ENCODE measurements around the genes PDGFC, TMEM144, RAPGEF2 and NPY5R.

DNA sequence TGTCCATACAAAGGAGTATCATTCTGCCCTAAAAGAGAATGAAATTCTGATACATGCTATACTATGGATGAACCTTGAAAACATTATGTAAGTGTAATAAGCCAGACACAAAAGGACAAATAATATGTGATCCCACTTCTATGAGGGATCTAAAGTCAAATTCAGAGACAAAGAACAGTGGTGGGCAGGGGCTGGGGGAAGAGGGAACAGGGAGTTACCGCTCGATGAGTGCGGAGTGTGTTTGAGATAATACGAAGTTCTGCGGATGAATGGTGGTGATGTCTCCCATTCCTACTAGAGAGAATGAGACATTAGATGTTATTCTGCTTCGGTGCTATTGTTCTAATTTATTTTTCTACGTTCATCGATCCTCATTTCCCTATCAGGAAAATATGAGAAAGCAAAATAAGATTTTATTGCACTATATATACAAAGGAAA is 46.0 kb upstream of the TLR2 start:
- PRO-cap, result no peak
- CAGE, long polyA plus RNA, result no peak

- PRO-cap, result no peak
- CAGE, long polyA plus RNA, result no peak
Measured at GRCh38 chr4:153701488-153702777, 17.9 kb downstream of the TLR2 start.

GRCh38 chr4:153789663-153790362 is 930 bp upstream of the SFRP2 start:
- PRO-cap, result no peak
- CAGE, long polyA plus RNA, result no peak

DNA sequence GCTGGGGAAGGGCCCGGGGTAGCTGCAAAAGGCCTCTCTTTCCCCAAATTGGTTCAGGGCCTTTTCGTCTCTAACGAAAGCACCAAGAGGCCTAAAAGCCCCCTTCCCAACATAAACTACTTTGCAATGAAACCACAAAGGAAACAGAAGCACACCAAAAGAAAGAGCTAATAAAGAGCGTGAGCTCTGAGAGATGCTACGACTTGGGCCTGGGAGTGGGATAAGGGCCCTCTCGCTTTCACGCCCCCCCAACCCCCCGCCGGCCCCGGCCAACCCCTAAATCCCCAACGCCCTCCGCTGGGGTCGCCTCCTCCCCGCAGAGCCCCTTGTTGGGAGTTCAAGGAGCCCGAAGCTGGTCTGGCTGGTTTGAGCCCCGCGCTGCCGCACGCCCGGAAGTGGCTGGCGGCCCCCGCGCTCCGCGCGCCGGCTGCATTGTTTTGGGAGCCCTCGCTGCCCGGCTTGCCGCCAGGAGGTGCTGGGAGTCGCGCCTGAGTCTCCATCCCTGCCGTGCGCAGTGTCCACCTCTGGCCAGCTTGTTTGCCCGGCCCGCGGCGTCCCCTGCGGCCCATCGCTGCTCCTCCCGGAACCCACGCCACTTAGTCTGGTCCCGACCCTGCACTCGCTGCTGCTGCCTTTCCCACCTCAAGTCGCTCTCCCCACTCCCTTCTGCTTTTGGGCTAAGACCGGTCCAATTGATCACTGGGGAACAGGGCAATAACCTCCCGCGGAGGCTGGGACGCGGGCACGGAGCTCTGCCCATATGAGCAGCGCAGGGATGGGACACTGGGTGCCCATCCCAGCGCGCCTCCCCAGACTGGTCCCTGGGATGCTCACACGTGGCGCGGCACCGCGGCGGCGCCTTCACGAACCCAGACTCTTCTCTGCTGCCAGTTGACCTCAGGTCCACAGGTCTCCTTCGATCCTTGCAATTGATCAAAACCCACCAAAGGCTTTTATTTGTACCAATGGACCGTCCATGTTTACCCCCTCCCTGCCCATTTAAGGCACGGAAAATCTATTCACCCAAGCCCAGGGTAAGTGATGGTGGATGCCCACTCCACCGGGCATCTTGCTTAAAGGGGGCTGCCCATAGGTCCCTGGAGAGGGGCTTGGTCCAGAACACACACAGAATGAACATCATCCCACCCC is 2.2 kb upstream of the SFRP2 start:
- PRO-cap, result no peak
- CAGE, long polyA plus RNA, result no peak

- PRO-cap, result no peak
- CAGE, long polyA plus RNA, result no peak
Measured at GRCh38 chr4:154615508-154615870, 3.0 kb upstream of the FGG start.

DNA sequence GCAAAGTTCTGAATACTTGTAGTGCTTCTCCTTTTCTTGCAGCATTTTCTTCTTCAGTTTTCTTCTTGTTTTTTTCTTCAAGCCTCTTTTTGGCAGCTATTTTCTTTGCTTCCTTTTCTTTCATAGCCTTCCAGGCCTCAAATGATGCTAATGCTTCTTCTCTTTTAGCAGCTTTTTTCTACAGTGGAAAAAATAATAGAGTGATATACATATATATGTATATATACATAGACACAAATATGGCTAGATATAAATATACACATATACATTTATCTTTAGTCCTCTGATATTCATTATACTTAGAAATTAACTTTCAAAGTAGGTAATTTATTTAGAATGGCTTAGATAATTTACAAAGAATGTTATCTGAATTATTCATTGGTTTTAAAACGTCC is 23.6 kb downstream of the MAP9 start:
- PRO-cap, result no peak
- CAGE, long polyA plus RNA, result no peak

- PRO-cap, result no peak
- CAGE, long polyA plus RNA, result no peak
Measured at GRCh38 chr4:156941680-156942437, 29.7 kb downstream of the PDGFC start.

DNA sequence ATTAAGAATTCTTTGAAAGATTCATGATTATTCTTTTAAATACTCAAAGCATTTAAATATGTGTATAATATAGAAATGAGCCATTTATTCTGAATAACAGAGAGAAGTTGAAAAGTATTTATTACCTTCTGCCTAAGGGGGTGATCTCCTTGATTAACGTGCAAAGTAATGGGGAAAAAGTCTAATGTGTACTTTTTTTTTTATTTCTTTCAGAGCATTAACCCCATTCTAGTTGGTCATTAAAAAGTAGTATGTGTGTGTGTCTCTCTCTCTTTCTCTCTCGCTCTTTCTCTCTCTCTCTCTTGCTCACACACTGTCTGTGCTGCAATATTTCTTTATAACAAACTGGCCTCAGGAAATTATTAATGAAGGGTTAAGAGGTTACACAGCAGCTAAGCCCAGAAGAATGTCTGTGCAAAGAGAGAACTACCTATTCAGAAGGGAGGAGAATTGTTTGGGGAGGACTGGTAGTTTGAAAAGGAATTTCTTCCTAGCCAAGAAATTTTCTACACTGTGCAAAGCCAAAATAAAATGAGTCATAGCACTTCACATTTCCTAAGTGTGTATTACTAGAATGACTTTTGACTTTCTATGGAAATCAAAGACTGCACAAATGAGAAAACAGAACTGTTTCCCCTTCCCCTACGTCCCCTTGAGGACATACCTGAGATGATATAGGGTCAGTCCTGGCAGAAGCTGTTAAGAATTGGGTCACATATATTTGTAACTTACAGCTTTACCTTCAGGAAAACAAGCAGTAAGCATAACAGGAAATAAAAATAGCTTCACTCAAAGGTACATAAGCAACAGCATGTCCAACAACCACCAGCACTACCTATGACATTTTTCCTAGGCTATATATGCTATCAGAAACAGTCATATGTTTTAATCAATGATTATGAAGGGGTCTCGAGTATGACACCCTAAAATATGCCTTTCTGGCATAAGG is 22.2 kb downstream of the PDGFC start:
- PRO-cap, result no peak
- CAGE, long polyA plus RNA, result no peak

DNA sequence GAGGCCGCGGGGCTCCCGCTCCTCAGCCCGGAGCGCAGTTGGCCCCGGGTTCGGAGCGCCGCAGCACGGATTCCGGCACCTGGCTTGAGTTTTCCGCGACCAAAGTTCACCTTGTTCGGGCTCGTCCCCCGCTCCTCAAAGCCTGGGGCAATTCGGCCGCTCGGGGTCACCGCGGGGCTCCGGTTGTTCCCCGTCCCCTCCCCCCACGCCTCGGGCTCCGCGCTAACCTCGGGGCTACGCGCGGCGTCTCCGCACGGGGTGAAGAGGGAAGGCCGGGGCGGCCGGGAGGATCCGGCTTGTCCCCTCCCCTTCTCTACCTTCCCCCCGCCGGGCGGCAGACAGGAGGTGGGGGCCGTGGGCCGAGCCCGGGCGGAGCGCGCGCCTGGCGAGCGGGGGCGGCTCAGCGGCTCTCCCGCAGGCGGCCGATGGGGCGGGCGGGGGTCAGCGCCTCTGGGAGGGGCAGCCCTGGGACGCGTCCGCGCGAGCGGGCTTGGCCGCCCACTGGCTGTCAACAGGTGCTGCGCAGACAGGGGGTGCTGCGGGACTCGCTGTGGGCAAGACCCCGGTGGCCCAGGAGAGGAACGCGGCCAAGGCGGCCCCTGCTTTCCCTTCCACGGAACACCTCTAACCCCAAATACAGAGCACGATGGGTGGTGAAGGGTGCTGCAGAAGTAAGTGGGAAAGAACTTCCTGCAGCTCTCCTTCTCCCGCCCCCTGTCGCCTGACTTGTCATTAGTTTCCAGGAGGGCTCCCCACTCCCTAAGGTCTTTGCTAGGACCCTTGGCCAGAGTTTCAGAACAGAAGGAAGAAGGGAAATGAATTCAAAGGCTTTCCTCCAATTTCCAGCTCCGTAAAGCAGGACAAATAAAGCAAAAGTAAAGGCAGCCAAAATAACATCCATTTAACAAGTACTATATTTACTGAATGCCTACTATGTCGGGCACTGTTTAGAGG is at the start of gene PDGFC:
PDGFC (minus strand) TSS at position 260 of the 954 bp plus-strand sequence.
- PRO-cap, result no peak
- CAGE, long polyA plus RNA, result no peak

DNA sequence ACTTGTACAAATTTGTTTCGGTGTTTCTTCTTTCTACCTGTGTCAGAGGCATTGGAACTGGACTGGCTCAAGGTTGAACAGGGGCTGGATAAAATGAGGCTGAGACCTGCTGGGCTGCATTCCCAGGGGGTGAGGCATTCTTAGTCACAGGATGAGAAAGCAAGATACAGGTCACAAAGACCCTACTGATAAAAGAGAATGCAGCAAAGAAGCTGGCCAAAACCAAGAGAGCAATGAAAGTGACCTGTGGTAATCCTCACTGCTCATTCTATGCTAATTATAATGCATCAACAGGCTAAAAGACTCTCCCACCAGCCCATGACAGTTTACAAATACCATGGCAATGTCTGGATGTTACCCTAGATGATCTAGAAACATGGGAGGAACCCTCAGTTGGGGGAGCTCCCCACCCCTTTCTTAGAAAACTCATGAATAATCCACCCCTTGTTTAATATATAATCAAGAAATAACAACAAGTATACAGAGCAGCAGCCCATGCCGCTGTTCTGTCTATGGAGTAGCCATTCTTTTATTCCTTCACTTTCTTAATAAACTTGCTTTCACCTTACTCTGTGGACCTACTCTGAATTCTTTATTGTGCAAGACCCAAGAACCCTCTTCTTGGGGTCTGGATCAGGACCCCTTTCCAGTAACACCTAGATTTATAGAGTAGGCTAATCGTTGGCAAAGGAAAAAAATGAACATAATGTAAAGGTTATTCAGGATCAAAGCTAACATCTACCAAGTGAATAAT is 77.9 kb downstream of the GASK1B start:
- PRO-cap, result no peak
- CAGE, long polyA plus RNA, result no peak

- PRO-cap, result no peak
- CAGE, long polyA plus RNA, result no peak
Measured at GRCh38 chr4:158169828-158170062, 3.1 kb downstream of the GASK1B start.

GRCh38 chr4:158209924-158210710 is at the start of gene TMEM144:
Gene TMEM144 (plus strand): TSS chr4:158210486.
- PRO-cap, result no peak
- CAGE, long polyA plus RNA, result no peak

- PRO-cap, result no peak
- CAGE, long polyA plus RNA, result no peak
Measured at GRCh38 chr4:158769330-158769787, 533 bp downstream of the FNIP2 start.

GRCh38 chr4:158814104-158814800 is 45.4 kb downstream of the FNIP2 start:
- PRO-cap, result no peak
- CAGE, long polyA plus RNA, result no peak

GRCh38 chr4:159102737-159103315 is at the start of gene RAPGEF2:
Gene RAPGEF2 (plus strand): TSS chr4:159103079.
- PRO-cap, result bidirectional peak, plus-strand start at chr4:159103079, minus-strand start at chr4:159102882; bidirectional peak, plus-strand start at chr4:159103477, minus-strand start at chr4:159103284
- CAGE, long polyA plus RNA, result no peak

GRCh38 chr4:159289216-159289981 is 186.5 kb downstream of the RAPGEF2 start:
- PRO-cap, result no peak
- CAGE, long polyA plus RNA, result no peak

GRCh38 chr4:159353568-159353841 is 250.6 kb downstream of the RAPGEF2 start:
- PRO-cap, result no peak
- CAGE, long polyA plus RNA, result no peak

- PRO-cap, result no peak
- CAGE, long polyA plus RNA, result no peak
Measured at GRCh38 chr4:161817788-161818181, 346.0 kb downstream of the FSTL5 start.

DNA sequence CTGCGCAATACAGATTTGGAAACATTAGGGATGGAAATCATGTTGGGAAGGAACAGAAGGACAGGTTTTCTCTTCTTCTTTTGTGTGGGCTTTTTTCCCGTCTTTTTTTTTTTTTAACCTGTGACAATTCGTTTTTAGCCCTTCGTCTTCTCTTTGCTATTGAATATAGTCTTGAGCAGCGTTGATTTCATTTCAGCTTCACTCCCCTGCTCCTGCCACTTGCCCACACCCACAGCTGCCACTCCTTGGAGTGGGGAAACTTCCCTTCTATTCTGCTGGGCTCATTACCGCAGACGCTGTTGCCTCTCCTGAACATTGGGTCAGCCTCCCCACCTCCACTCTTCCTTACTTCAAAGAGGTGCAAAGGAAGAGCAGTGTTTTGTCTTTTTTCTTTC is 621 bp upstream of the NPY5R start:
- PRO-cap, result no peak
- CAGE, long polyA plus RNA, result no peak

DNA sequence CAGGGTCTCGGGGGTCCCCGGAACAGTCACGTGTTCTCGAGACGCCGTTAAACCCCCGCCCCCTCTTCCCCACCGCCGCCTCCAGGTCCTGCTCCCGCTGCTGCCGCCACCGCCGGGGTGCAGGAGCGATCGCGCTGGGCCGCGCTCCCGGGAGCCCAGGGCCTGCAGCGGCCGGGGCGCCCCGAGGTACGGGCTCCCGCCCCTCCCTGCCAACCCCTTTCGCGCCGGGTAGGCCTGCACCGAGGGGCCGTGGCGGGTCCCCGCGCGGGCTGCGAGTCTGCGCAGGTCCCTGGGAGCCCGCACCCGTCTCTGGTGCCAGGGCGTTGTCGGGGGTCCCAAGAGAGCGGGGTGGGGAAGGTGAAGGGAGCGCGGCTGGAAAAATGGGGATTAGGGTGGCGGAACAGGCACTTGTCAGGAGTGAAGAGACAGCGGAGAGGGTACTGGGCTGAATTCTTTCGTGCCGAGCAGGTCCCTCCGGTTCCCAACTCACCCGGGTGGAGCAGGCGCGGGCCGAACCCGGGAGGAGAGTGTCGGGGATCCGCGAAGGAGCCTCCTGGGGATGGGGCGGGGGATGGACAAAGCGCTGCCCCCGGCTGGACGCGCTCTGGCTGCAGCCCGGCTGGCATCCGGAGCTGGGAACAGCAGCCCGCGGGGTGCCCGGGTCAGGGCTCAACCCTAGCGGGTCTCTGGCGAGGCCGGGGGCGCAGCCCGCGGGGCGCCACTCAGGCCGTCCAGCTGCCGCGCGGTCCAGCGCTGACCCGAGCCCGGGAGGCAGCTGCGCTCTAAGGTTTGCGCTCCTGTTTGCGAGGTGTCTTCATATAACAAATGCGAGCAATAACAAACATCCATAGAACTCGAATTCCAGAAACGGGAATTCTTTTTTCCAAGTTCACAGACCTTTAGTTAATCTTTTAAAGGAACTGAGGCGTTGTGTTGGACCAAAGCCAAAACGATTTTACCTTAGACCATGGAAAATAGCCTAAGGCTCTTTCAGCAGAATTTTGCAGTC is at the start of gene NPY5R:
NPY5R (plus strand) TSS at position 78 of the 1,009 bp plus-strand sequence.
- PRO-cap, result no peak
- CAGE, long polyA plus RNA, result no peak